GM23248 (cell line): ENCODE data around the genes EBLN1 and BMI1.

DNA sequence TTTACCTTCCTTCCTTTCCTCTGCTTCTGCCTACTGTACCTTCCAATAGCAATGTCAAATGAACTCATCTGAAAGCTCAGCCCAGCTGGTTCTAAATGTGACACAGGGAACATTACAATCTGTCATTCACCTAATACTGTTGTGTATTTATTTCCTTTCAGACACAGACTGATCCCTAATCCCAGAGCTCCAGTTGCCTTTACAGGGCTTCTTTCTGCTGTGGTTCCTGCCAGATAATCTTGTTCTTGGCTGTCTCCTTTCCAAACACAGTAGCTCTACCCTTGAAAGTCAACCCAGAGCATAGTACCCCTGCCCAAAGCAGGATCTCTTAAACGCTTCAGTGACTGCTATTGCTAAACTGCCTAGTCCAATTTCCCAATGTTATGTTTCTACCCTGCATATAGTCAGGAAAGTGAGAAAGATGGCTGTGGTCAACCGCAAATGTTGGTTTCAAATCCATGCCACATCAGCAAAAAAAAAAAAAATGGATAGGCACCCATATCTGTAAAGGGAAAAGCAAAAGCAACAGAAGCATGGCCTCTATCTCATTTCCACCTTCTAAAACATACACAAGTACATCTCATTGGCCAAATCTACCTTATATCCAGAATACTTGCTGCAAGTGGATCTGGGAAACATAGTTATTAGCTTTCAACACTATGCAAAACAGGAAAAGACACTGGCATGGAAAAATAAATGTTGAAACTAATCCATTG lies 59.9 kb downstream of the DNAJC1 start:
- RAMPAGE, long total RNA, result no peak

DNA sequence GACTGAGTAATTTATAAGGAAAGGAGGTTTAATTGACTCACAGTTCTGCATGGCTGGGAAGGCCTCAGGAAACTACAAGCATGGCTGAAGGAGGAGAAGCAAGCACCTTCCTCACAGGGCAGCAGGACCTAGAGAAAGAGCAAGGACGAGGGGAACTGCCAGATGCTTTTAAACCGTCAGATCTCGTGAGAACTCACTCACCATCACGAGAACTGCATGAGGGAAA lies at the start of gene EBLN1:
TSS of gene EBLN1 (minus strand) at position 141 of the 226 bp plus-strand sequence.
- RAMPAGE, long total RNA, result no peak

- RAMPAGE, long total RNA, result no peak
Observed at GRCh38 chr10:22230860-22231169, 13.0 kb upstream of the EBLN1 start.

- RAMPAGE, long total RNA, result start-site peak on the plus strand at chr10:22321444-22321509, 113 and 94 reads in 2 replicates
Observed at GRCh38 chr10:22320750-22321691, at the start of gene BMI1. TSS of gene BMI1 (plus strand) at chr10:22321099.

DNA sequence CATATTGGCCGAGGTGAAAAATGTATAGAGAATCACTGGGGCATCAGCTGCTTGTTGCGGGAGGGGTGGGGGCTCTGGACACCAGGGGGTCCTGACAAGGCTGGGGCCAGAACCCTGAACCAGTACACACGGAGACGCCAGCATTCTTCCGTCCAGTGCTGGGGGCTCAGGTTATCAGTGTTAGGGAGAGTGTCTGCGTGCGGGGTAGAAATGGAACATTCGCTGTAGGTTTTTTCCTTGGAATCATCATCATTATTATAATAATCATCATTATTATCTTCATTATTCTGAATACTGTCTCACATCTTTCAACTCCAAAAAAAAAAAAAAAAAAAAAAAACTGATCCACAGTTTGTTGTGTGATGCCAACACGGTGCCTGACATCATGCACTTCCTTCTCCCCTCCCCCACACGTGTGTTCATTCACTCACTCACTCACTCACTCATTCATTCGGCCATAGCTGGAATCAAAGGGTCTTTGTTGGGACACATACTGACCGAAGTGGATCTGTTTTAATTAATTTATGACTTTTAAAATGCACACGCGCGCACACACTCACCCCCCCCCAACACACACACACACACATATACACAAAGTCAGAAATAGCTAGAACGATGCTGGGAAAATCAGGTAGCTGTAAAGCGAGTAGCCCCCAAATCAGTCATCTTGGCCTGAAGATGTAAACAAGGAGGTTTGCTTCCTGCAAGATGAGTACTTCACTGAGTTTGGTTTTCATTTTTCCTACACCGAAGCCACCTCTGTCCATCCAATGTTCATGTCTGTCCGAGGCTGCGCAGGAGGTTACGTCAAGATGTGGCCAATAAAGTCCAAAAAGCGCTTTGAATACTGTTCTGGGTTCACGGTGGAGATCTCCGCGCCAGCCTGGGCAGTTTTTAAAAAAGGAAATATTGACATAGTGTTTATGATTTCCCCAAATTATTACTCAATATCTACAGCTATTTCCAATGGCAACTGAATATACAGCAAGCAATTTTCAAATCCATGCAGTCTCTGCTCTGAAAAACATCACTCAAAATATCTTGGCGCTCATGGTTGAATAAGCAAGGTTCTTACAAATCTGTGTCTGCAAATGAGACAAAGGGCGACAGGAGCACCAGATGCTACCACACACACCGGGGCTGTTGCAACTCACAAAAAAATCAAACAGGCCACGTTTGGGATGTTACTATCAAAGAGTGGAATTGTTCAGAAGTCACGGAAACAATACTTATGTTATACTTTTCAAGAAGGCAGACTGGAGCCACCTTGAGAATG lies 177.5 kb downstream of the PIP4K2A start:
- RAMPAGE, long total RNA, result no peak

- RAMPAGE, long total RNA, result no peak
Observed at GRCh38 chr10:22707588-22708164, 6.7 kb downstream of the PIP4K2A start.

DNA sequence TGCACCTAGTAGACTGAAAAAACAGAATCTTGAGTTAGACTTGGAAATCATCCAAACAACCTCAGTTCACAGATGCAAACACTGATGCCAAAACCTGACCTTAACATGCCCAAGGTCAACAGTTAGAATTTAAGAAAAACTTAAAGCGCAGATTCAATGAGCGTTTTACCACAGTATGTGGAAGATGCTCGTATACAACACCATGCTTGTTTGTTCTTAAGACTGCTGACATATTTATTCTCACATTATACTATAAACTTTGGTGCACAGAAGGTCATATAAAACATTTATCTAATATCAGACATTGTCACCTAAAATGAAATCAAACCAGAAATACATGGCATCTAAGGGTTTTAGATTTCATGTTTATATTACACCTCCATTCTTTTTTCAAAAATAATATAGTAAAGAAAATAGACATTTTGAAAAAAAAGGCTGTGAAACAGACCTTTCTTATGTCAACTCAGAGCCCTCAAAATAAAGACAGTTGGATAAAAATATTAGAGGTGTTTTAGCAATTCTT lies 2.8 kb downstream of the PIP4K2A start:
- RAMPAGE, long total RNA, result no peak

GRCh38 chr10:23097208-23097808 lies 1.9 kb downstream of the MSRB2 start:
- RAMPAGE, long total RNA, result no peak

DNA sequence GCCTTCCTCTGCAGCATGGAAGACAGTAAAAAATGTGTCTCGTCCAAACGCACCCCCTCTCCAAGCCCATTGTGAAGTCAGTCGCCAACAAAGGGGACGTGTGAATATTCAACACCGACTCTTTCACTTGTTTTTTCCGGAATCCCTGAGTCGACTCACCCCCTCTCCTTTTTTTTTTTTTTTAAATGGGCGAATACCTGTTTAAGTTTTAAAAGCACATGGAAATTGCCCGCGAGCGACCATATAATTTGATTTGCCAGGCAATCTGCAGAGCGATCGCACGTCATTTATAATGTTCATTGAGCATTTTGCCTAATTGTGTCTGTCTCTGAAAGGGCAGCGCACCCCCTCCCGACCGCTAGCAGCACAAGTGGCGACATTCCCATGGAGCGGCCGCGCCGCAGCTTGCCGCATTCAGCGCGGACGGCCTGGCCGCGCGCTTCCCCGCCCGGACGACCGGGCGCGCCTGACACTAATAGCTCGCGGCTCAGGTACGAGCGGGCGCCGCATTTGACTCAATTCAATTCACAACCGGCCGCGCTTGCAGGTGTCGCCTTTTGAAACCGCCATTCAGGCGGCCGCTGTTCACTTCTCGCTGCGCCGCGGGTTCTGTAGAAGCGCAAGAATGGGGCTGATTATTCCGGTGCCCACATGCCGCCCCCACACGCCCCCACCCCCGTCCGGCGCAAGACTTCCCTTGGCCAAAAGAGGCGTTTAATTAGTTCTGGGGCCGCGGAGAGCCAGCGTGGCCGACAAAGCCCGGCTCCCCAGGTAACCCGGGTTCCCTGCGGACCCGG lies 19.0 kb upstream of the PTF1A start:
- RAMPAGE, long total RNA, result no peak

DNA sequence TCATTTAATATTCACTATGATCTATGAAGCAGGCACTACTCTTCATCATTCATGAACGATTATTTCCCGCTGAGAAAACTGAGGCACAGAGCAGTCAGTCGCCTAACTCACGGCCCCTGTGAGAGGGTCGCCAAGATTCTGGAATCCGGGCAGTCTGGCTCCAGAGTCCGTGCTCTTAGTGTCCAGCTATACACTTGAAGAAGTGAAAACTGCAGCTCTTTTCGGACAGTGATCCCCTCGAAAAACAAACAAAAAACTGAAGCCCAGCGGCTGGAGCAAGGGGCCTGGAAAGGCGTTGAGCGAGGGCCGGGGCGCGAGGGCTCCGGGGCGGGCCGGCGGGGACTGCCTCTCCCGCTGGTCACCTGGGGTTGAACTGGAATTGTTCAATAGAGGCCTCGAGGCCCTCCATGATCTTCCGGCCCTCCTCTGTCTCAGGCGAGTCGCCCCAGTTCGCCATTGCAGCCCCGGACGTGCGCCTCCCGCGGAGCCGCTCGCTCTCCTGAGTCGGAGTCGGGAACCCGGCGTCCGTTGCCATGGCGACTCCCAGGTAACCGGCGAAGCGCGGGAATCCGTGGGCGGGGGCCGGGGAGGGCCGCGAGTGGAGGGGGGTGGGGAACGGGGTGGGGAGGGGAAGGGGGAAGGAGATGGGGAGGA lies 926 bp downstream of the C10orf67 start:
- RAMPAGE, long total RNA, result no peak

DNA sequence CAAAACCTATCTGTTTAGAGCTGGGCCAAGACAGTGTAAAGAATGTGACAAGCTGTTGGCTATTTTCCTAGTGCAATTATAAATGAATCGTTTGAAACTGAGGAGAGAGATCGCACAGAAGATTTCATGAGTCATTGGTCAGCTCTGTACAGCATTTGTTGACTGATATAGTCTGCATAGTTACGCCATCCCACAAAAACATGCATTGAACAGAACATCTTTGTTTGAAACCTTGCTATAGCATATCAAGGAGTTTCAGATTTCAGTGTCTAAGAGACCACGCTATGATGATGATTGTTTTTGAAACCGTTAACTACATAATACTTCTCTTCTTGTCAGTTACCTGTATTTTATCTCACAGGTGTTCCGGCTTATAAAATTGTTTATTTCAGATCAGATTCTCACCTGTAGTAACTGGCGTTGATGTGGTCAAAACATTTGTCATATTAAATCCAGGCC lies 1.3 kb upstream of the C10orf67 start:
- RAMPAGE, long total RNA, result no peak

- RAMPAGE, long total RNA, result no peak
Observed at GRCh38 chr10:23432118-23433154, 6.4 kb upstream of the OTUD1 start.

GRCh38 chr10:24277682-24278430 lies 68.9 kb downstream of the KIAA1217 start:
- RAMPAGE, long total RNA, result no peak

- RAMPAGE, long total RNA, result no peak
Observed at GRCh38 chr10:24385705-24386780, 177.1 kb downstream of the KIAA1217 start.

DNA sequence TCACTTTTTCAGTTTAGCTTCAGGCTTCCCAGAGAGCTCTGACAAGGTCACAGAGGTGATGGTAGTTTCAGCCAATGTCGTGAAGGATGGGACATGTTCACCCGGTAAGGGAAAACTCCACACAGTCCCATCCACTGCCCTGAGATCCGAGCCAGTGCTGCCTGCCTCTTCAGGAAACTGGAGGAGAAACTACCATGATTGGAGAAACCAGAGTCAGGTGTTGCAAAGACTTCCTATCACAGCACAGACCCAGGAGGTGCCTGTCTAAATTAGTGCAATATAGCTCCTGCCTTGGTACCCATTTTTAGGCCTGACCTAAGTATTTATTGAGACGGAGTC lies 175.0 kb downstream of the ARHGAP21 start:
- RAMPAGE, long total RNA, result no peak

DNA sequence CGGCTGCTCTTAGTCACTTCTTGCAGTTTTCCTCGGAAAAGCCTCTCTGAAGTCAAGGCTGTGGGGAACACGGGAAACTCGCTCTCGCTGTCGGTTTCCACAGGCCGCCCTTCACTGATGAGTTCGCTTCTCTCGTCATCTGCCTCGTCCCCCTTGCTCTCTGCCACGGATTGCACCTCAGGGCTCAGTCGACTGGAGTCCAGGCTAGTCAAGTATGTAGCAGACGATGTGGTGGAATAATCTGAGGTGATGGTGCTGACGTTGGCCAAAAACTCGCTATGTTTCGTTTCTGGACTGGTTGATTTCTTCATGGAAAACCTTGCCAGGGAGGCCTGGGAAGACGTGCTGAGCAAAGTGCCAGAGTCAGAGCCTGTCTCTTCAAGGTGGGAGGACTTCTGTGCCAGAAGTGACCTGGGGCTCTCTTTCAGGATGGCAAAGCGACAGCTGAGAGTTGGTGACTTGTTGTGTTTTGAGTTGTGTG lies 138.4 kb downstream of the ARHGAP21 start:
- RAMPAGE, long total RNA, result no peak

- RAMPAGE, long total RNA, result no peak
Observed at GRCh38 chr10:24585773-24586397, 137.8 kb downstream of the ARHGAP21 start.

- RAMPAGE, long total RNA, result no peak
Observed at GRCh38 chr10:24722497-24723019, 1.1 kb downstream of the ARHGAP21 start.

- RAMPAGE, long total RNA, result no peak
Observed at GRCh38 chr10:24789932-24790235, 66.2 kb upstream of the ARHGAP21 start.

DNA sequence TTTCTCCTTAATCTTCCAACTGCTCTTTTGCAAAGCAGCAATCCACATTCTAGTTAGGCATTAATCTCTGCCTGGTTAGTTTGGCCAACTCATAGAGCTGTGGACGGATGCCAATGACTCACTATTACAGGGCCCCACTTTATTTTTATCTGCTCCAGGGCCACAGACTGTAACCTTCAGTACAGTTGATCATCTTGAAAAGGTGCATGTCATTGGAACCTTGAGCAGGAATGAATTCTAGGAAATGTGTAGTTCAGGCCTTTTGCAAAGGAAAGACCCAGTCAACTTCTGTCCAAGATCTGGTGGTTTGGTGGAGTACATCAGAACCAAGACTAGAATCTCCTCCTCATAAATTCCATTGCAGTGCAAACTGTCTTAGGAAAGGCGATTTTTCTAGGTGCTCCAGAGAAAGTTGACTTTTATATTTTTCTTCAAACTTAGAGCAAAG lies 50.2 kb downstream of the PRTFDC1 start:
- RAMPAGE, long total RNA, result no peak